AG09319 (cell line): ENCODE data around the genes RHO and COL6A5.

GRCh38 chr3:129182810-129183154 lies 914 bp downstream of the CNBP start:
- RRBS: no CpG with 5 or more reads among the region's 15 CpGs

- RRBS: 2% methylated on average over 2 of the region's 31 CpGs
Measured at GRCh38 chr3:129279344-129280105, 855 bp downstream of the HMCES start.

GRCh38 chr3:129282580-129283179 lies 4.0 kb downstream of the HMCES start:
- RRBS: no CpG with 5 or more reads among the region's 4 CpGs

DNA sequence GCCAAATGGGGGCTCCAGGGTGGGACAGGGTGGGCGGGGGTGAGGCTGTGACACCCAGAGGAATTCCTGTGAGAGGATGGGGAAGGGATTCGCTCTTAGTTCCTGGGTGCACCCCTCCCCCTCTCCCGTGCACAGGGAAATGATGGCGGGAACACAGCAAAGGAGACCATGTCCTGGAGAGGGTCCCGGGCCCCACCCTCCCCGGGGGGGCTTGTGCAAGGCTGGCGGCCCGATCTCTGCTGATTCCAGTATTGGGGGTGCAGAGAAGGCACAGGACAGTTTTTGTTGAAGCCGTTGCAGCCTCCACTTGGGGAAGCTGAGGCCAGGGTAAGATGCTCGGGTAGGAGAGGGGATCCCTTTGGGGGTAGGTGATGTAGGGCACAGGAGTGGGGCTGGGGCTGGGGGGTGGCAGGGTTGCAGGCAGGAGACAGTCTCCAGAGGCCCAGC lies 956 bp upstream of the H1-10 start:
- RRBS: no CpG with 5 or more reads among the region's 10 CpGs

GRCh38 chr3:129370391-129371559 lies 54.7 kb upstream of the H1-10 start:
- RRBS: no CpG with 5 or more reads among the region's 21 CpGs

- RRBS: no CpG with 5 or more reads among the region's 13 CpGs
Measured at GRCh38 chr3:129402127-129402812, 26.2 kb downstream of the EFCAB12 start.

- RRBS: no CpG with 5 or more reads among the region's 3 CpGs
Measured at GRCh38 chr3:129429138-129429504, 685 bp upstream of the EFCAB12 start.

DNA sequence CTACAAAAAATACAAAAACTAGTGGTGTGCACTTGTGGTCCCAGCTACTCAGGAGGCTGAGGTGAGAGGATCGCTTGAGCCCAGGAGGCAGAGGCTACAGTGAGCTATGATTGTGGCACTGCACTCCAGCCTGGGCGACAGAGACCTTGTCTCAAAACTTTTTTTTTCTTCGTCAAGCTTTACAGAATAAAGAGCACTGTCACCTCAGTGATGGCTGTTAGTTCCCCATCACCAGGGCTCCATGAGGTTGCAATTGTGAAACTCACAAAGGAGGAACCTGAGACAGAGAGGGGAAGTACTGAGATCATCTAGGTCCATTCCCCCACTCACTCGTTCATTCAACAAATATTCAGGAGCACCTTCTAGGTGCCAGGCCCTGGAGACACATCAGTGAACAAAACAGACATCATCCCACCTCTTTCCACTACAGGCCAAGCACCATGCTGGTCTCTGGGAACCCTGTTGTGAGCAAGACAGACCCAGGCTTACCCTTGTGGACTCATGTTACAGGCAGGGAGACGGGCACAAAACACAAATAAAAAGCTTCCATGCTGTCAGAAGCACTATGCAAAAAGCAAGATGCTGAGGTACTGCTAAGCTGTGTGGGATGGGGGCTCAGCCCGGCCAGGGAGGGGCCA lies 2.3 kb upstream of the RHO start:
- RRBS: no CpG with 5 or more reads among the region's 6 CpGs

- RRBS: no CpG with 5 or more reads among the region's 8 CpGs
Measured at GRCh38 chr3:129528441-129528840, at the start of gene RHO. Gene RHO (plus strand): TSS chr3:129528639.

GRCh38 chr3:129605385-129606097 lies 935 bp downstream of the PLXND1 start:
- RRBS: under 1% methylated on average over 25 of the region's 98 CpGs

DNA sequence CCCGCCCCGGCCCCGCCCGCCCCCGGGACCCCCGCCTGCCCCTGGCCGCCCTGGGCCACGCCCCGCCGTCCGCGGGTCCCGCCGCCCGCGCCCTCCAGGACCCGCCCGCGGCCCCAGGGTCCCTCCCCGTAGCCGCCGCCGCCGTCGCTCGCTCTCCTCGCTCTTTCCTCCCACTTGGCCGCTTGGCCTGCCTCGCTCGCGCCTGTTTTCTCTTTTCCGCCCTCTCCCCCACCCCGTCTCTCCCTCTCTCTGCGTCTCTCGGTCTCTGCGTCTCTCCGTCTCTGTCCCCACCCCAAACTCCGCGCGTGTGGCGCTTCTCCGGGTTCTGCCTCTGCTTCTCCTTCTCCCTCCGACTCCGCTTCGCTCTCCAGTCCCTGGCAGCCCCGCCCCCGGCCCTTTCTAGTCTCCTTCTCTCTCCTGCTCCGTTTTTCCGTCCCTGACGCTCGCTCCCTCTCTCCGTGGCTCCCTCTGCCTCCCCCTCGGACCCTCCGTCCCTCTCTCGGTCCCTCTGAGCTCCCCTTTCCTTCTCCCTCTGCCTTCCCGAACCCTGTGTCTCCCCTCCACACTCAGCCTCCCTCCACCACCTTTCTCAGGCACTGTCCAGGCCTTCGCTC lies 492 bp upstream of the PLXND1 start:
- RRBS: 5% methylated on average over 8 of the region's 57 CpGs

GRCh38 chr3:129615499-129616116 lies 9.1 kb upstream of the PLXND1 start:
- RRBS: no CpG with 5 or more reads among the region's 7 CpGs

DNA sequence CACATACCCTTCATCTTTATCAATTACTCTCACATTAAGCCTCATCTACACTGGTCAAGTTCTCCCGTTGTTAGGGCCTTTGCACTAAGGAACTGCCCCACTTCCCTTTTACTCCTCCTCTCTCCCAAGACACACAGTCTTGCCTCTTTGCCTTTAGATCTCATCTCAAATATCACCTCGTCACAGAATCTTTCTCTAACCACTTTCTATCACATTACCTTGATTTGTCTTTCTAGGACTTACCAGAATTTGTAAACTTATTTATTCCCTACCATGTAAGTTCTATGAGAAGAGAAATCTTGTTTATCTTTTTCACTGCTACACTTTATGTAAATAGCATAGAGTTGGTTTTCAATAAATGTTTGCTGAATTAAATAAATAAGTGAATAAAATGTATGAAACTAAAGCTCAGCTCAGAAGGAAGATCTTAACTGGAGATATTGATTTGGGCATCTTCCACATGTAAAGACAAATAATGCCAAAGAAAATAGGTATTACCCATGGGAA lies 117.5 kb downstream of the TMCC1 start:
- RRBS: no CpG with 5 or more reads among the region's 2 CpGs

DNA sequence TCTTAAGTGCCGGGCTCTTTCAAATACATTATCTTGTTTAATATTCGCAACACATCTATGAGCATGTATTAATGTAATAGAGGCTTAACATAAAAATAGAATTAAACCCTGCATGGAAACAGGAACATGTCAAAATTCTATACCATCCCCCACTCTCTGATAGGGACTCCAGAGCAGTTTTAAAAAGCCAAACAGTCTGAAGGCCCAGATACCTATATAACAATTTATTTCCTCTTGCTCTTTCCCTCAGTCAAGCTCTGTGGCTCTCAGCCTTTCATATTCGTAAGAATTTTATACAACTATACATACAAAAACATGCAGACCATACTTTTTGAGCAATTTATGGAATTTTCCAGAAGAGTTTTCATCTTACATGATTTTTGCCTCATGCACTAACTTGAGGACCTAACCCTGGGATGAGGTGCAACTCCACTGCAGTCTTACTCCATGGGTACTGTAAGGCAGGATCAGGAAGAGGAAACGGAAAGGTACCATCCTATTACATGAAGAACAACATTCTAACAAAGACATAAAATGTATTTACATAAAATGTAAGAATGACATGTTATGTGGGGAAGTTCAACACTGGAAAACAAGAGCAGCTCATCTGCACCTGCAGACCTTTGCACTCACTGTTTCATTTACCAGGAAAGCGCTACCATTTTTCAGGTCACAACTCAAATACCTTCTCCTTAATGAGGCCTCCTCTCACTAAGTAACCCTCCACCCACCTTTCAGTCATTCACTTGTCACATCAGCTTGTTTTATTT lies 2.9 kb downstream of the TMCC1 start:
- RRBS: no CpG with 5 or more reads among the region's 5 CpGs

- RRBS: 2% methylated on average over 4 of the region's 39 CpGs
Measured at GRCh38 chr3:130345313-130345975, at the start of gene COL6A5. Gene COL6A5 (plus strand): TSS chr3:130345672.

- RRBS: no CpG with 5 or more reads among the region's 2 CpGs
Measured at GRCh38 chr3:130729009-130729486, 17.6 kb downstream of the PIK3R4 start.

DNA sequence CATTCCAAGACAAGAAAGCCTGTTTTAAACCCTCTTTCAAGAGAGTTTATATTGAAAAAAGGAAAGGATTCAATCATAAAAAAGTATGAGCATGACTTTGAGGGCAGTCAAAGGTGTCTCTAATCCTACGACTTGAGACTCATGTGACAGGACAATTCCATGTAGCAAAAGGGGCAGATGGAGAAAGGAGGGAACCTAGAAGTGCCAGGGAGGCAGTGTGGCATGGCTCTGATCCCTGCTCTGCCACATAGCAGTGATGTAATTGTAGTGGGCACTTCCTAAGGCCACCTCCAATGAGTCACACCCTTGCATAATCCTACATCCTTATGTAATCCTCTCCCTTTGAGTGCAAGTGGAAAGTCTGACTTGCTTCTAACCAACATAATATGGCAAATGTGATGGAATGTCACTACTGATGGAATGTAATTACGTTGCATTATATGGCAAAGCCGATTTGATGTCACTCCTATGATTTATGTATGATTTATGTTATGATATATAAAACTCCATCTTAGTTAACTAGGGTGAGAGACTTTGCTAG lies 73.0 kb upstream of the ATP2C1 start:
- RRBS: no CpG with 5 or more reads among the region's 3 CpGs

DNA sequence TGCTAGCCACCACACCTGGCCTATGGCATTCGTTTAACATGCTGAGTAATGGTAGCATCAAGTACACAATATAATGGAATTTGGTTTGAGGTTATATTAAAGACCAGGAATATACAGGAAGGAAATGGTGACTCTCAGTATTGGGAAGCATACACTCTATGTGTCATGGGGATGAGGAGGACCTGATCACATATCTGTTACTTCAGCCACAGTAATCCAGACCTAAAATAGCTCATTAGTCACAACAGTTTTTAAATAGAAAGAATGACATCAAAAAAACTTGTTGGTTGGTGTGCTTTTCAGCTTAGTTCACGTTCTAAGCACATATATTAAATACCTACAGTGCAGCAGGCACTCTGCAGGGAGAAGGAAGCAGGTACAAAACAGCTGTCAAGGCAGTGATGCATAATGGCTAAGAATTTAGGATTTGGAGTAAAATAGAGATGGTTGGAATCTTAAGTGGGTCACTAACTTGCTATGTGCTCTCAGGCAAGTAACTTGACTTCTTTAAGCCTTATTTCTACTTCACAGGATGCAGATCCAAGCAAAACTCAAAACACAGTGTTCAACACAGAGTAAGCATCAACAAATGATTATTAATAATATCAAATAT lies 52.4 kb upstream of the ATP2C1 start:
- RRBS: no CpG with 5 or more reads among the region's 2 CpGs

- RRBS: 100% methylated on average over 1 of the region's 13 CpGs
Measured at GRCh38 chr3:131330998-131331655, 50.4 kb upstream of the NUDT16 start.

- RRBS: no CpG with 5 or more reads among the region's 10 CpGs
Measured at GRCh38 chr3:131331773-131331972, 49.9 kb upstream of the NUDT16 start.